Measurements from ENCODE around the genes METTL9, OTOA, POLR3E and NPIPB5.

GRCh38 chr16:20746849-20747742, 5.5 kb upstream of the THUMPD1 start:
- PRO-cap, 3 experiments, result no peak in any of the 3 experiments
- RRBS, result no CpG with 5 or more reads among the region's 4 CpGs

DNA sequence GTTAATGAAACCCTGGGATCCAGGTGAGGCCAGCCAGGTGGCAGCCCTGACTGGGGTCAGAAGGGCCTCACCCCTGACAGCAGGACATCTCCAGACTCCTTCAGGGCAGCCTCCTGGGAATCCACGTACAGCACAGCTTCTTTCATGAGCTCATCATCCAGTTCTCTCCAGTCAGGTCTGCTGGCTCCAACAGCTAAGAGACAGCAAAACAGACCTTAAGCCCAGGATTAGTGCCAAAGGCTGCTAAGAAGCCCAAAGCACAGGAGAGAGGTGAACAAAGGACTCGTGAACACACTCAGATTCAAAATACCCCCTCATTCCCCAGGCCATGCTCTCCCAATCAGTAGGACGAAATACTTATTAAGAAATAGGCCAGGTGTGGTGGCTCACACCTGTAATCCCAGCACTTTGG, 16.1 kb downstream of the CRYM start:
- PRO-cap, 3 experiments, result no peak in any of the 3 experiments
- RRBS, result no CpG with 5 or more reads among the region's 3 CpGs

- PRO-cap, 3 experiments, result no peak in any of the 3 experiments
- RRBS, result no CpG with 5 or more reads among the region's 19 CpGs
Observed at GRCh38 chr16:21540942-21541643, 58.3 kb upstream of the METTL9 start.

DNA sequence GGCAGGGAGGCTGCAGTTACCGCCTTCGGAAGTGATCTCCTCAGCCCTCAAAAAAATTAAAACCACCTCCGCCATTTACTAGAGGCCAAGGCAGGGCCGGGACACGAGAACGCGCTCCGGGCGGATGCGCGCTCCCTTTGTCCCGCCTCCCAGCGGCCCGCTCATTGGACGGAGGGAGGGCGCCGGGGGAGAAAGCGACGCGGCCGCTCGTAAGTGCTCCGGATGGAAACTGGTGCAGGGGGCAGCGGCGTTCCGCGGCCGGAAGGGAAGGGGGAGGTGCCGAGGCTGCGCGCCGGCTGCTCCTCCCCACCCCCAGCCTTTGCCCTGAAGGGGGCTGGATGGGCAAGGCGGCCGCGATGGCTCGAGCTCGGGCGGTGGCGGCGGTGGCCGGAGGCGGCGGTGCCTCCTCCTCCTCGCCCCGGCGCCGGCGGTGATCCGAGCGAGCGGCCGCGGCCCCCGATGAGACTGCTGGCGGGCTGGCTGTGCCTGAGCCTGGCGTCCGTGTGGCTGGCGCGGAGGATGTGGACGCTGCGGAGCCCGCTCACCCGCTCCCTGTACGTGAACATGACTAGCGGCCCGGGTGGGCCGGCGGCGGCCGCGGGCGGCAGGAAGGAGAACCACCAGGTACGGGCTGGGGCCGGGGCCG, at the start of gene METTL9:
TSS of gene METTL9 (plus strand) at position 303 of the 646 bp plus-strand sequence.
- PRO-cap, 3 experiments, result peak in 3 of 3 experiments; most common plus-strand start position 319 of the sequence (in 3); most common minus-strand start position 111 of the sequence (in 3)
- RRBS, result 2% methylated on average over 22 of the region's 75 CpGs

- PRO-cap, 3 experiments, result no peak in any of the 3 experiments
- RRBS, result 1% methylated on average over 6 of the region's 50 CpGs
Observed at GRCh38 chr16:21663739-21664374, at the start of gene OTOA. Gene OTOA, plus strand, starts transcription at chr16:21663968.

- PRO-cap, 3 experiments, result no peak in any of the 3 experiments
- RRBS, result no CpG with 5 or more reads among the region's 5 CpGs
Observed at GRCh38 chr16:21978912-21979373, 22.0 kb downstream of the PDZD9 start.

- PRO-cap, 3 experiments, result no peak in any of the 3 experiments
- RRBS, result no CpG with 5 or more reads among the region's 5 CpGs
Observed at GRCh38 chr16:22045691-22046298, 37.9 kb downstream of the MOSMO start.

DNA sequence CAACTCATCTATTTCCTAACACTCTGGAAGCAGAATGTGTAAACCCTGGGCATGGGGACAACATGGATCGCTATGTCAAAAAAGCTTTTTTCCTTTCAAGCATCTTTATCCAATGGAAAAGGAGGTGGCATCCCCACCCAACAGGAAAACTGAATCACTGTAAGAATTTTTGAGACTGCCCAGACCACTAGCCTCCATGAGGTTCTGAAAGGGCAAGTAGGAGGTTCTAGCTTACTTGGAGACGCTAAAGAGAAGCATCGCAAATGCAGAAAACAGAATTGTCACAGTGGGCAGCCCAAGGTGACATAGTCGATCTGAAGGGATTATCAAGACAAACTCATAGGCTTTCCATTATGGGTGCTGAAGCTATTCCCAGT, 13.4 kb upstream of the EEF2K start:
- PRO-cap, 3 experiments, result no peak in any of the 3 experiments
- RRBS, result no CpG with 5 or more reads among the region's 4 CpGs

DNA sequence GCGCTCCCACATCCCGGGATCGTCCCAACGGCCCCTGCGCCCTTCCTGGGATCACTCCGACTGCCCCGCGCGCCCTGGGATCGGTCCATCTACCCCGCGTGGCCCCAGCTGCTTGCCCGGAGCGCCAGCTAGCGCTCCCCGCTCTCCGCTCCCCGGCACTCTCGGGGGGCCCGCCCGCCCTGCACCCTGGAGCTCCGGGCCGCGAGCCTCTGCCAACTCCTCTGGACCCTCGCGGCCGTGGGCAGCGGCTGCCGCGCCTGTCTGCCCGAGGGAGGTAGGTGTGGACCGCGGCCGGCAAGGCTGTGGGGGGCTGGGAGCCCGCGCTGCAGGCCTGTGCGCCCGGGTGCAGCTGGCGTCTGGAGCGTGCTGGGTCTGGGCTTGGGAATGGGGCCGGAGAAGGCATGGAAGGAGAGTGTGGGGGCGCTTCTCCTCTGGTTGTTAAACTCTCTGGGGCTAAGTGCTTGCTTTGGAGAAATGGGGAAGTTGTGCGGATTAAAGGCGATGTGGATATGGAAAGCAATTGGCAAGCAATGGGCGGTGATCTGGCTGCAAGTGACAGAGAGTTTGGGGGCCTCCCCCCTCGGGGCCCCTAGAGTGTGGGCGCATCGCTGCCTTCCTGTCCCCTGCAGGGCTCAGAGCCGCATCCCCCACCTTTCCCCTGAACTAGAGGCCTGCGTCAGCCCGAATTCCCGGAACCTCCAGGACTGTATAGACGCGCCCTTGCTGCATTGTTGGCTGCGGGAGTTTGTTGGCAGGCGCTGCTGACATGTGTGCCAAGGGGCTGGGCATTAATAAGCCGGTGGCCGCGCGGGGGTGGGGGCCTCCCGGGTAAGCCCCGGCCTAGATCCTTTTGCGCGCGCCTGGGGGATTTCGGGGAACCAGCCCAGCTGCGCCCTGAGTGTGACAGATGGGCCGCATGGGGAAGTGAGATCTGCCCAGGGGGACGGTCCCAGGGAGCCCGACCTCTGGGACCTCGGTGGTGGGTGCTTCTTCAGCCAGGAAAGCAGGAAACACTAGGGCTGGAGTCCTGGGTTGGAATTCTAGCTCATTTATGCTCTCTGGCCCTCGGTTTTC, 665 bp downstream of the EEF2K start:
- PRO-cap, 3 experiments, result peak in 3 of 3 experiments; most common plus-strand start position 869 of the sequence (in 1); most common minus-strand start position 706 of the sequence (in 2)
- RRBS, result 1% methylated on average over 34 of the region's 72 CpGs

- PRO-cap, 3 experiments, result no peak in any of the 3 experiments
- RRBS, result no CpG with 5 or more reads among the region's 15 CpGs
Observed at GRCh38 chr16:22220513-22221137, 14.5 kb downstream of the EEF2K start.

DNA sequence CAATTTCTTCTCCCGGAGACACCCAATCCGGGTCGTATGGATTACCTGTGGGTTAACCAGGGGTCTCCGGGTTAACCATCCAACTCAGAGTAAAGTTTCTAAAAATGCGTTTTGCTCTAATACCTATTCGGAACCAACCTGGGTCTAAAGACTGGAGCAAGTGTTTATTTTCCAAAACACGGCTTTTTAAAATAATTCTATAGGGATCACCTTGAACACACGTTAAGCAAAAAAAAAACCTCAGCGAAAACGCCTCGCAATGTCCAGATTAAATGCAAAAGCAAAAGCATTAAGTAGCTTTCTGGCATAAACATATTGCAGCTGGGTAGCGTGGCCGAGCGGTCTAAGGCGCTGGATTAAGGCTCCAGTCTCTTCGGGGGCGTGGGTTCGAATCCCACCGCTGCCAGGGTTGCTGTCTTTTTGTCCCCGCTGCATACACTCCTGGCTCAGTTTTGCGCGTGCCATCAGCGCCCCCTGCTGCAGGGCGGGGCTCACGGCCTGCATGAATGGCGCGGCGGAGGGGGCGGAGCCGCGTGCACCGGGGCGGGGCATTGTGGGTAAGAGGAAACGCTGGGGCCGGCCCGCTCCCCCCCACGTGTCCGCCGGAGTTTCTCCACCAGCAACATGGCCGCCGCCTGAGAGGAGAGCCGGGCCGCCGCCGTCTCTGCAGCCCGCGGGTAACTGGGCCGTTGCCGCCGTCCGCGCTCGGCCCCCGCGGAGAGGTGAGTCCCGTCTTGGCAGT, at the start of gene POLR3E:
TSS of gene POLR3E (plus strand) at position 594 of the 742 bp plus-strand sequence.
- PRO-cap, 3 experiments, result peak in 3 of 3 experiments; most common plus-strand start position 638 of the sequence (in 2); most common minus-strand start position 345 of the sequence (in 1)
- RRBS, result 2% methylated on average over 13 of the region's 56 CpGs

DNA sequence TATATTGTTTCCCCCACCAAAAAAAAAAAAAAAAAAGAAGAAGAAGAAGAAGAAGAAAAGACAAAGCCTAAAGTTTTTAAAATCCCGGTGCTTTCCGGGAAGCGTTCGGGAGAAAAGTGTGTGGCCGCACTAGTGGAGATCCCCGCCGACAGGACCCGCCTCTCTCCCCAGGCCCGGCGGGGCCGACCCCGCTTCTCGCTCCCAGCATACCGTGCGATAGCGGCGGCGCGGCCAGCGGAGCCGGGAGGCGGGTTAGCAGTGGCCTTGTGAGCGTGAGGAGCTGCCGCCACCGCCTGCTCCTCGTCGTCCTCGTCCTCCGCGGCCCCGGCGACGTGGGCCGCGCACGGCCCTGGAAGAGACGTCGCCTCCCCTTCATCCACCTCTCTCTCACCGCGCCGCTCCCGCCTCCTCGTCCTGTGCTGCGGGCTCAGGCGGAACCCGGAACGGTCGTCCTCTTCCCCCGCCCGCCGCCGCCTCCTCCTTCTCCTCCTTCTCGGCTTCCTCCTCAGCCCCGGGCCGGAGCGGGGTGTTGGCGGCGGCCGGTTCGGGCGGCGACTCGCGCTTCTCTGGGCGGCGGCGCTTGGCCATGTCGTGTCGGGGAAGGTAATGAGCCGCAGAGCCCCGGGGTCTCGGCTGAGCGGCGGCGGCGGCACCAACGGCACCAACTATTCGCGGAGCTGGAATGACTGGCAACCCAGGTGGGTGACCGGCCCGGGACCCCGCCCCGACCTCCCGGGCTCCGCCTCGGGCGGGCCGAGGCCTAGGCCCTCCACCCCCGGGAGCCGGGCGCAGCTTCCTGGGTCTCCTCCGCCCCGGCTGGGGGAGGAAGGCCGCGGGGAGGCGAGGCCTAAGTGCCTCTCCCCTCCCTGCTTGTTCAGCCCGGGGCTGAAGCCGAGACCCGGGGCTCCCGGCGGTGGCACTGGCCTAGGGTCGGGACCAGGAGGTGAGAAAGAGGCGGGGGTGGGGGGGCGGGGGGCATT, 62.7 kb upstream of the CDR2 start:
- PRO-cap, 3 experiments, result peak in 3 of 3 experiments; most common plus-strand start position 261 of the sequence (in 2); most common minus-strand start position 150 of the sequence (in 3)
- RRBS, result 1% methylated on average over 20 of the region's 104 CpGs

- PRO-cap, 3 experiments, result no peak in any of the 3 experiments
- RRBS, result no CpG with 5 or more reads among the region's 12 CpGs
Observed at GRCh38 chr16:22437775-22438246, 63.4 kb upstream of the CDR2 start.

- PRO-cap, 3 experiments, result no peak in any of the 3 experiments
- RRBS, result no CpG with 5 or more reads among the region's 3 CpGs
Observed at GRCh38 chr16:22510667-22510967, at the start of gene NPIPB5. Gene NPIPB5, plus strand, starts transcription at chr16:22510891.

DNA sequence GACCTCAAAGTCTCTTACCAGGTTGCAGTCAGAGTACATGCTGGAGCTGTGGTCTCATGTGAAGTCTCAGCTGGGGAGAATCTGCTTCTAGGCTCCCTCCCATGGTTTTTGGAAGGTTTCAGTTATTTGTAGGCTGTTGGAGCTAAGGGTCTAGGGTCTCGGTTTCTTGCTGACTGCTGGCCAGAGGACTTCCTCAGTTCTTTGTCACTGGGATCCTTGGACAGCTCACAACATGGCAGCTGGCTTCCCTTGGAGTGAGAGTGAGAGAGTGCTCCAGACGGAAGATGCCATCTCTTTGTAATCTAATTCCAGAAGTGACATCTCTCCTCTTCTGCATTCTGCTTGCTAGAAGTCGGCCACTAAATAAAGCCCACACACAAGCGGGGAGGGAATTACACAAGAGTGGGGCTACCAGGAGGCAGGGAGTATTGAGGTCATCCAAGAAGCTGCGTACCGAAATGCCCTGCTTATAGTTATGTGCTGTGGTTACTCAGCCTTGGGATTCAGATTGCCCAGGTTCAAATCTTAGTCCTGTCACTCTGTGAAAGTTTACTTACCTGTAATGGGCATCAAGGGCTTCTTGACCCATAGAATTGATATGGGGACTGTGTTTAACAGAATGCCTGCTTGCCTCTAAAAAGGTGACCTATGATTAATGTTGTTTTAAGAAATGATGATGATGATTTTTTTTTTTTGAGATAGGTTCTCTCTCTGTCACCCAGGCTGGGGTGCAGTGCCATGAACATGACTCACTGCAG, 121.1 kb upstream of the HS3ST2 start:
- PRO-cap, 3 experiments, result no peak in any of the 3 experiments
- RRBS, result no CpG with 5 or more reads among the region's 6 CpGs

GRCh38 chr16:22912600-22912799, 98.5 kb downstream of the HS3ST2 start:
- PRO-cap, 3 experiments, result no peak in any of the 3 experiments
- RRBS, result no CpG with 5 or more reads among the region's 1 CpG

- PRO-cap, 3 experiments, result no peak in any of the 3 experiments
- RRBS, result no CpG with 5 or more reads among the region's 3 CpGs
Observed at GRCh38 chr16:23134179-23134645, 15.0 kb downstream of the USP31 start.

DNA sequence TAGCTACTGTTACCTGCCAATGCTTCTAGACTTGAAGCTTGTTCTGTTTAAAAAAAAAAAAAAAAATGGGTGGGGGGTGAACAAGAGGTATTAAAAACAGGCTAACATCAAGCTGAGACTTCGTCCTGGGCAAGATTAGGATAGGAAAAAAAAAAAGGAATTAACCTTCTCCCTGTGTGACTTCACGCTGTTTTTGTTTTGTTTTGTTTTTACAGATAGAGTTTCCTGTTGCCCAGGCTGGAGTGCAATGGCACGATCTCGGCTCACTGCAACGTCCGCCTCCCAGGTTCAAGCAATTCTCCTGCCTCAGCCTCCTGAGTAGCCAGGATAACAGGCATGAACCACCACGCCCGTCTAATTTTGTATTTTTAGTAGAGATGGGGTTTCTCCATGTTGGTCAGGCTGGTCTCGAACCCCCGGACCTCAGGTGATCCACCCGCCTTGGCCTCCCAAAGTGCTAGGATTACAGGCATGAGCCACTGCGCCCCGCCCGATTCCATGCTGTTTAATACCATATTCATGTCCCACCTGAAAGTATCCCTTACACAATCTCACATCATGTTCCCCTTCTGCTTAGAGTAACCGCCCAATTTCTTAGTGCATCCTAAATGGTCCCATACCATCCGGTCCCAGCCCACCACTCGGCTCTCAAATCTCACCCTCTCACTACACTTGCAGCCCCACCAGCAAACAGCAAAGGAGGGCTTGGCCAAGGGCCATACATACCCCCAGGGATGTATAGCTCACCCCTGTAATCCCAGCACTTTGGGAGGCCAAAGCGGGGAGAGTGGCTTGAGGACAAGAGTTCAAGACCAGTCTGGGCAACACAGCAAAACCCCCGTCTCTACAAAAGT, 2.1 kb downstream of the USP31 start:
- PRO-cap, 3 experiments, result peak in 1 of 3 experiments; most common plus-strand start position 637 of the sequence (in 1); most common minus-strand start position 510 of the sequence (in 1)
- RRBS, result no CpG with 5 or more reads among the region's 19 CpGs

GRCh38 chr16:23688488-23689075, 9.9 kb downstream of the PLK1 start:
- PRO-cap, 3 experiments, result no peak in any of the 3 experiments
- RRBS, result no CpG with 5 or more reads among the region's 3 CpGs

- PRO-cap, 3 experiments, result no peak in any of the 3 experiments
- RRBS, result no CpG with 5 or more reads among the region's 2 CpGs
Observed at GRCh38 chr16:23710821-23711221, 2.2 kb downstream of the ERN2 start.